Spinal cord (tissue), 3 donors: ENCODE data around the gene ACCSL.

GRCh38 chr11:43555084-43555757 is 125.3 kb upstream of the HSD17B12 start:
- PRO-cap: no peak
- RAMPAGE, long total RNA: no peak

DNA sequence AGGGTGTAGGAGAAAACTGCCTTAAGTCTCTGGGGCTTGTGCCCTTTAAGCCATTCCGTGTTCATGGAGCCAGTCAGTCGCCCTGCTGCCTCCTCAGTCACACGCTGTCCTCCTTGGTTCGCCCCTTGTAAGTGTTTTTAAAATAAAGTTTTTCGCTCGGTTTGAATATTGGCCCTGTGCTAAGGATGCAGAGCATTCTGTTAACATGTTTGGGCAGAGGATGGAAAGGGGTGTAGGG is 612 bp downstream of the HSD17B12 start:
- PRO-cap: no peak
- RAMPAGE, long total RNA: no peak

DNA sequence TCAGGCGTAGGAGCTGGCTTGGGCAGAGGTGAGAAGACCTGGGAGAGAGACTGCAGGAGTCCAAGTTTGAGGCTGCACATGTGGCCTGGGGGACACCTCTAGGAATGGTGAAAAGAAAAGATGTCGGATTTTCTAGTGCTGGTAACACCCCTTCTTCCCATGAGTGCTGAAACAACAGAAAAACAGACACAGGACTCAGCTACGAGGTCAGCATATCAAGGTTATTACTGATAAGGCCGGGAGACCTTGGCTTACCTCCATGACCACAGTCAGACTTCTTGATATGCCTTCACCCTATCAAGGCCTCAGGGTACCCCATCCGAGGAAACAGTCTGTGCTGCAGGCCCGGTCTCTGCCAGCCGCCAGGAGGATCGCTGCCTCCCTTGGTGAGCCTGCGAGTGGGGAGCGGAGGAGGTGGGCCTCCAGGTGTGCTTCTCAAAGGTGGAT is 14.2 kb upstream of the C11orf96 start:
- PRO-cap: no peak
- RAMPAGE, long total RNA: no peak

DNA sequence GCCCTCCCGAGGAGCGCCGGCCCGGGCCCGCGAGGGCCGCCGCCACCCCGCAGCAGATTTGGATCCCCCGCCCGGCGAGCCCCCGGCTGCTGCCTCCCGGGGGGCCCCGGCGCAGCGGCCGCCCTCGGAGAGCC is 160 bp downstream of the C11orf96 start:
- PRO-cap: no peak
- RAMPAGE, long total RNA: no peak

DNA sequence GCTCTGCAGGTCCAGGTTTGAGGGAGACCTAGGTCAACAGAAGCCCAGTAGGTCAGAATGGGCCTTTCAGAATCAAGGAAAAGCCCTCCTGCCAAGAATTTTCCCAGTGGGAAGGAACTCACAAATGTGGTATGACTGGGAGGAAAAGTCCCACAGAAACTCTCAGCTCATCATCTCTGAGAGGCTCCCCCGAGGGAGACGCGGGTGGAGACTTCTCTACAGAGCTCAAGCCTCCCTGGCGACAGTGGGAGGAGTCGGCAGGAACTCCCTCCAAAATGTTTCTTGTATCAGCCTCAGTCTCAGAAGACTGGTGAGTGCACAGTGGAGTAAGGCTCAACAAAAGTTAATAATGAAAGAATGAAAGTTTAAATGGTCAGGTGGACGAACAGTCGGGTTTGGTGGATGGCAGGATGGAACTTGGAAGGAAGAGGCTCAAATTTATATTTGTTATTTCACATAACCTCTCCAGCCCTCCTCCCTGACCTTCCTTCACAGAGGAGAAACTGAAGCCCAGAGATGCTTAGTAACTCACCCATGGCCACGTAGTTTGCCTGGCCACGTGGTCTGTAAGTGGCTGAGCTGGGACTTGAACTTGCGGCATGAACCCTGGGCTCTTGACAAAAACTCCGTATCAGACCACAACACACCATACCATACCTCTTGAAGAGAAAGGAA is 14.9 kb upstream of the ACCSL start:
- PRO-cap: no peak
- RAMPAGE, long total RNA: no peak

GRCh38 chr11:44047766-44048156 is at the start of gene ACCSL:
TSS of gene ACCSL (plus strand) at chr11:44047981.
- PRO-cap: no peak
- RAMPAGE, long total RNA: no peak

GRCh38 chr11:44308958-44309569 is 875 bp downstream of the ALX4 start:
- PRO-cap: no peak
- RAMPAGE, long total RNA: no peak

DNA sequence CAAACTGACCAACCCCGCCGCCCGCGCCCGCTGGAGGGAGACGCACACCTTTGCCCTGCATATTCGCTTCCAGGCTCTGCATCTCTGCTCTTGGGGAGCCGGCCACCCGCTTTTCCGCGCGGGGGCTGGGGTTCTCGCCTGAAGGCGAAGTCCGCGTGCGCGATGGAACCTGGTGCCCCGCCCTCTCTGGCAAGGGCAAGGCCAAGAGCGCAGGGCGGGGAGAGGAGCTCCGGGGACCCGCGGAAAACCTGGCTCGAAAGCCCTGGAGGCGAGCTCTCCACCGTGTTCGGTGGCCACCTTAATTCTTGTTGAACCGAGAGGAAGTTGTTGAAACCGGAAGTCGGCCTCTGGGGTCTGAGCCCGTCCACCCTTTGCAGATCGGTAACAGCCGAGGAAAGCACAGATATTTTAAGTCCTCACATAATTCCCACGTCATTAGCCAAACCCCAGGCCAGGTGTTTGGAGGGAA is 6.9 kb upstream of the ALX4 start:
- PRO-cap: no peak
- RAMPAGE, long total RNA: no peak

DNA sequence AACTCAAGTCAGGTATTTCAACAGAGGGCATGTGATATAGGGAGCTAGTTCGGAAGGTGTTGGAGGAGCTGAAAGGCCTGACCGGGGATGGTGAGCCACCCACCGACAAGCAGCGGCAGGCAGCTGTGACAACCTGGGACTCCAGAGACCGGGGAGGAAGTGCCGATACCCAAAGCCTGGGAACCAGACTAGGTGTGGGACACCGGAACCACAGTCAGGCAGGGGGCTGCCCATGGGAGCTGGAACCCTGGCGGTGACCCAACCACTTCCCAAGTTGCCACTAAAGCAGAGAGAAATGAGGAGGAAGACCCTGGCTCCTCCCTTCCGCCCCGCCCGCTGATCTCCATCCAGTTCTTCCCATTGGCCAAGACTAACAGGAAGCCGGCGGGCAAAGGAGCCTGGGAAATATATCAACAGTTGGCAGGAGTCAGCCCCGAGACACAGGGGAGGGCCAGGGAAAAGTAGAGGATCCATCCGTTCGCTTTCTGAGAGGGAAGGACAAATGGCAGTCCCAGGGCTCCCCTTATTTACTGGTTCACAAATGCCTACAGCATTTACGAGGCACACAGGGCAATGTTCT is 39.6 kb upstream of the CD82 start:
- PRO-cap: no peak
- RAMPAGE, long total RNA: no peak

DNA sequence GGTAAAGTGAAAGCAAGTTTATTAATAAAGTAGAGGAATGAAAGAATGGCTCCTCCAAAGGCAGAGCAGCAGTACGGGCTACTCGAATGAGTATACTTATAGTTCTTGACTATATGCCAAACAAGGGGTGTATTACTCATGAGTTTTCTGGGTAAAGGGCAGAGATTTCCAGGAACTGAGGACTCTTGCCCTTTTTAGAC is 35.1 kb upstream of the CD82 start:
- PRO-cap: no peak
- RAMPAGE, long total RNA: no peak

- PRO-cap: no peak
- RAMPAGE, long total RNA: no peak
Observed at GRCh38 chr11:44564174-44564954, 1.1 kb upstream of the CD82 start.

DNA sequence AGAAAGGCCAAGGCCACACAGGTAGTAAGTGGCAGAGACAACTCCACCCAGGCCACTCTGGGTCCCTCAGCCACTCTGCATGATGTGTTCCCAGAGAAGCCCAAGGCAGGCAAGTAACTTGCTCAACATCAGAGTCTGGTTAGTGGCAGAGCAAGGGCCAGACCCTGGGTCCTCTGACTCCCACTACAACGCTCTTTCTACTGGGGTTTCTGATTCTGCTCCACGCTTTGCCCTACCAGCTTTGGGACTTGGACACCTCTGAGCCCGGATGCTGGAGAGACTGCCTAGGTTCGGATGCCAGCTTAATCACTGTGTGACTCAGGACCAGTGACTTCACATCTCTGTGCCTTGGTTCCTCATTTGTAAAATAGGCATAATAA is 67.2 kb downstream of the TP53I11 start:
- PRO-cap: no peak
- RAMPAGE, long total RNA: no peak

GRCh38 chr11:44930459-44931248 is 20.0 kb downstream of the TP53I11 start:
- PRO-cap: no peak
- RAMPAGE, long total RNA: no peak

DNA sequence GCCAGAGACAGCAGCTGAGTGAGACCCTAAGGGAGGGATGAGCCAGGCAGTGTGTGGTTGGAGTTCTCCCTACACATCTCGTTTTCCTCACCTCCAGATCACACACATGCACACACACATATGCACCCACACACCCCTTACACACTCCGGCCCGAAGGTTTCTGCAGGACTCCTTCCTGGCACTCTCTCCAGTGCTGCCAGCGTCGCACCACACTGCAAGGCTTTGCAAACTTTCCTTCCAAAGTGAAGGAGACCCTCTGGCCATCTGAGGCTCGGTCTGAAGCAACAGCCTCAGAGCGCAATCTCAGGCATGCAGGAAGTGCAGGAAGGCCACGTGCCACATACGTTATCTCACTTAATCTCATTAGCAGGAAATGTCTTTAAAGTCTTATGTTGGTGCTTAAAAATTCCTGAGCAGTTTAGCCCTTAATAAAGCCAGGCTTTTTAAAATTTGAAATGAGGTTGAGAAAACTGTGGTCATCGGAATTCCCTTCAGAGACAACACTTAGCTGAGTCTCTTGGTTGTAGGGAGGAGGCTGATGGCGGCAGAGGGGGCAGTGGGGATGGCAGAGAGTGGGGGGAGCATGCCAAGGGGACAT is 27.0 kb upstream of the TP53I11 start:
- PRO-cap: no peak
- RAMPAGE, long total RNA: no peak

GRCh38 chr11:45045842-45046352 is 95.2 kb upstream of the TP53I11 start:
- PRO-cap: no peak
- RAMPAGE, long total RNA: no peak

DNA sequence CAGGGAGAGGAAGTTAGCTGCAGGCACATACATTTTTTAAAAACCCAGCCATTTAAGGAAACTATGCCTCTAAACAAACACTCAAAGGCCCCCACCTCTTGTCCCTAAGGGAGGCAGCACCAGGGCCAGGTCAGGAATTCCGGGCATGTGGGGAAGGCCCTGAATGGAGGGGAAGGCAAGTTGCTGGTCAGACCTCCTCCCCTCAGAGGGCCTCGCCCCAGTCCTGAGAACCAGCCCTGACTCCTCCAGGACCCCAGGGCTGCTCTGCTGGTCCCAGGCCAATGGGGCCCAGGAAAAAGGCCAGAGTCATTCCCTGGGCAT is 54.4 kb upstream of the PRDM11 start:
- PRO-cap: no peak
- RAMPAGE, long total RNA: no peak

DNA sequence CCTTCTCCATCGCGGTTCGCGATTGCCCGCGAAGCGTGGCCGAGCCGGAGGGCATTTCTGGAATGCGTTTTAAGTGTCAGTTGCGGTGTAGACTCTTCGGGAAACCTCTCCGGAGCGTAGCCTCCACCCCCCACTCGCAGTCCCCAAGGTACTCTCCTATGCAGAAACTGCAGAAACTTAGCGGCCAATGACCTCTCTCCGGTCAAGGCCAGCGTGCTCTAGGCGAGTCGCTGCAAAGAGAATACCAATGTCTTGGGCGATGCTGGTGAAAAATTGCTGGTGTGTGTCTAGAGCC is 942 bp downstream of the PRDM11 start:
- PRO-cap: no peak
- RAMPAGE, long total RNA: no peak

DNA sequence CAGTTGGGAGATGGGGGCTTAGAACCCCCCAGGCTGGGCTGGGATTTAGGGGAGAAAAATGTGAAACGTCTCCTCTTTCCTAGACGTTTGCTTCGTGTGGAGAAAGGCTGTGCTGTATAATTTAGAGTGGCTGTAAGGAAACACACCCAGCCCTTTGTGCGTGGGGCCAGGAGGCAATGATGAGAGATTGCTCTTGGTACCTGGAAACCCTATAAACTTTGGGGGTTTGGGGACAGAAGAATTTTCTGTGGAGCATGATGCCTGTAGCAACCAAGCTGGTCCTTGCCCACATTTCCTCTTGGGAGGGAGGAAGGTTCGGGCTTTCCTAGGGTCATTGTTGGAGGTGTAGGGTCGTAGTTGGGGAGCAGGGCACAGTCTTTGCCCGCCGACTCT is 1.3 kb downstream of the PRDM11 start:
- PRO-cap: no peak
- RAMPAGE, long total RNA: no peak

DNA sequence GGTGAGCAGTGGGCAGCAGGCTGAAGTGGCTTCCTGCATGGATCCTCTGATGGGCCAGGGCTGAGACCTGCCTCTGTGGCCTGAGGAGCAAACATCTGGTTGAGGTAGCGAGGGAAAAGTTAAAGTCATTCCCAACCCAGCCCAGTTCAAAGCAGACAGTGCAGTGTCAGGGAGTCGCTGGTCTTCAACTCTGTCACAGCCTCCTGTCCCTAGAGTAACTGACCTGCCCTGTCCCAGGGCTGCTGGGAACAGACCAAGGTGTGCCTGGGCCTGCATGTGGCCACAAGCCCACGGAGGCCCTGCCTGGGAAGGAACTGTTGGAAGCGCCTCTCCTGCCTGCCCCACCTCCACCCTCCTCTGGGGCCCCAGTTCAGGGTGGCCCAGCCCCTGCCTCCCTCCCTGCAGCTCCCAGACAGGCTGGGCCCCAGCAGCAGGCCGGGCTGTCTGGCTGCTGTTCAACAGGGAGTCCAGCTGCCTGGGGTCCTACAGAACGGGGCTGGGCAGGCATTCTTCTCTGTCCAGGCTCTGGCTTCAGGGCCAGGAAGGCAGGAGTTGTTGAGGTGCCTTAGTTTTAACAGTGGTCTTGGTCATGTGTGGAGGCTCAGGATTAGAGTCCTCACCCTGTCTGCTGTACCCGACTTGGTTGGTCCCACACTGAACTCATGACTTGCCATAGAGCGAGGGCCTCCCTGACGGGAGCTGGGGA is 11.7 kb downstream of the PRDM11 start:
- PRO-cap: no peak
- RAMPAGE, long total RNA: no peak

- PRO-cap: no peak
- RAMPAGE, long total RNA: no peak
Observed at GRCh38 chr11:45252253-45252998, 33.7 kb downstream of the SYT13 start.